ENCODE data around the gene CASP7.

DNA sequence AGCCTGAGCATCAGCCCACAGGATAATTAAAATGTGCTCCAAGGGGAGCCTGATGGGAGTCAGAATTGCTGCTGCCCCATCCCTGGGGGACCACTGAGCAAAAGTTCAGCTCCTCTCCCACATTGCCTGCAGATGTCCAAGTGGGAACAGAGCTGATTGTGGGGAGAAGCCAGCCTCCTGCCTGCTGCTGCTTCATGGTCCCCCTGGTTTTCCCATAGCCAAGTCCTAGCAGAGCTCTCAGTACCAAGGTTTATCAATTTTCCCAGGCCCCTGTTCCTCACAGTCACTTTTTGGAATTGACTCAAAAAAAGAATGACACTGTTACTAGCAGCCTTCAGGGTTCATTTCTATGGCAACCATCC is 25.8 kb upstream of the GPAM start:
- PRO-cap, result no peak

DNA sequence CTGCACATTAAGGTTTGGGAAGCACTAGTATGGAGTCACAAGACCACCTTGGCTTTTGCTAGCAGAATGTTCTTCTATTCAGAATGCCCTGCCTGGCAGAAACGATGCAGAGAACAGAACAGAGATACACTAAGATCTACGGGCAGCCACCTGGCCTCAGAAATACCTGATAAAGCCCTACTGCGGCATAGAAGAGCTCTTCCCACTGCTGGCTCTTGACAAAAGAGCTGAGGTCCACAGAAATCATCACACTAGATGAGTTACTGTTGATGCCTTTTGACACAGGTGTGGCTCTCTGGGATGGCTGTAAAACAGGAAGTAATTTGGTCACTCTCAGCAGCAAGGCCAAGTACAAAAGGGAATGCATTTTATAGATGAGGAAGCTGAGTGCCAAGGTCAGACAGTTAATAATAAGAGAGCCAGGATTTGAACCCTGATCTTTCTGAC is 35.0 kb upstream of the ACSL5 start:
- PRO-cap, result no peak

DNA sequence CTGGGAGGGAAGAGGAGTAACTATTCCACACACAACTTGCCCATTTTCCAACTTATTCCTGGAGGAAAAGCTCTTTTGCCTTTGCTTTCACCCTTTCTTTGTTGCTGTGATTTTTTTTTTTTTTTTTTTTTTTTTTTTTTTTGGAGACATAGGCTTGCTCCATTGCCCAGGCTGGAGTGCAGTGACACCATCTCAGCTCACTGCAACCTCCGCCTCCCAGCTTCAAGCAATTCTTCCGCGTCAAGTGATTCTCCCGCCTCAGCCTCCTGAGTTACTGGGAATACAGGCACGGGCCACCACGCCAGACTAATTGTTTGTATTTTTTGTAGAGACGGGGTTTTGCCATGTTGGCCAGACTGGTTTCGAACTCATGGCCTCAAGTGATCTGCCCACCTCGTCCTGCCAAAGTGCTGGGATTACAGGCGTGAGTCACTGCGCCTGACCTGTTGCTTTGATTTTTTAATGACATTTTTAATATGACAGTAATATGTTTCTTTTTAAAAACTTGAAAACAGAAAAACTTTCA is 192.7 kb upstream of the TCF7L2 start:
- PRO-cap, result no peak

DNA sequence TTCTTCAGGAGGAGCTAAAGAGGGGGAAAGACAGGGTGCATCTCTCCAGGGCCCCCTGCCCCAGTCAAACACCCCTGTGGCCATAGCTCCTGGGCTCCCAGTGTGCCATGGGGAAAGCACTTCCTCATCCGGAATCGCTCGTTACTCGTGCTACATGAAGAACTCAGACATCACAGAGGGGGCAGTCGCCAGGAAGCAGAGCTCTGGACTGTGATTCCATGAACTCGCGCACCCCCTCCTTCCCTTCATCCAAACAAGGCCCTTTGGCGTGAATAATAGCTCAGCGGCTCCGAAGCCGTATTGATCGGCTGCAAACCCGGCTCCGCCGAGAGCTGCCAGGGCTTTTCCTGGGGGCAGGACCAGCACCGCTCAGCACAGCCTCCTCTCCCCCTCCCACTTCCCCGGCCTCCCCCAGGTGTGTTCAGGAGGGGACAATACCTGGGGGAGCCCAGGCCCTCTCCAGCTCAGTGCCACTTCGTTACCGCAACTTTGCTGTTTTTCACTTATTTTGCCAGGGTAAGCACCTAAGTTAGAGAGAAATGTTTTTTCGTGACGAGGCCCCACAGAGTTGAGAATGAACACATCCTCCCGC is 129.0 kb upstream of the TCF7L2 start:
- PRO-cap, result no peak

DNA sequence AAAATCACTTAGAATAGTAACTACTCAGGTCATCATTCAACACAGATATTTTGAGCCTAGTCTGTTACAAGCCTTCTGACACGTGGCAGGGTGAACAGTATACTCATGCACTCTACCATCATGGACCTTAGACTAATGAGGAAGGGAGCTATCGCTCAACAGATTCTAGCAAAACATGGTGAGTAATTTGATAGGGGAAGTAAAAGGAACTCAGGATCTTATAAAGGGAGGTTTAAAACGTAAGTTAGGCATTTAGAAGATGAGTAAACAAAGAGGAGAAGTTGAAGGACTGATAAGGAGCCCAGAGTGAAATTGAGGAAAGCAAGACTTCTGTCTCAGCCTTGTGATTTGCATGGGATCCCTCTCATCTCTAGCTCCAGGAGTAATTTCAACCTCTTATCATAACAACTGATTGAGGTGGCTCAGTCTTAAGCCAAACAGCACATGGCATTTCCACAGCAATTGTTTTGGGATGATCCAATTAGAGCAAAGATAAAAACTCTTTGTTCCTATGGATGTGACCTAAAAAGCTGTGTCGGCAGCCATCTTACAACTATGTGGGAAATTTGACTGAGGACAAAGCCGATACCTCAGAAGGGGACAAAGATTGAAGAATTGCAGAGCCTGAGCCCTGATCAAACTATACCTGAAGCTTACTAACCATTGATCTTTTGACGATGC is 69.0 kb upstream of the TCF7L2 start:
- PRO-cap, result no peak

DNA sequence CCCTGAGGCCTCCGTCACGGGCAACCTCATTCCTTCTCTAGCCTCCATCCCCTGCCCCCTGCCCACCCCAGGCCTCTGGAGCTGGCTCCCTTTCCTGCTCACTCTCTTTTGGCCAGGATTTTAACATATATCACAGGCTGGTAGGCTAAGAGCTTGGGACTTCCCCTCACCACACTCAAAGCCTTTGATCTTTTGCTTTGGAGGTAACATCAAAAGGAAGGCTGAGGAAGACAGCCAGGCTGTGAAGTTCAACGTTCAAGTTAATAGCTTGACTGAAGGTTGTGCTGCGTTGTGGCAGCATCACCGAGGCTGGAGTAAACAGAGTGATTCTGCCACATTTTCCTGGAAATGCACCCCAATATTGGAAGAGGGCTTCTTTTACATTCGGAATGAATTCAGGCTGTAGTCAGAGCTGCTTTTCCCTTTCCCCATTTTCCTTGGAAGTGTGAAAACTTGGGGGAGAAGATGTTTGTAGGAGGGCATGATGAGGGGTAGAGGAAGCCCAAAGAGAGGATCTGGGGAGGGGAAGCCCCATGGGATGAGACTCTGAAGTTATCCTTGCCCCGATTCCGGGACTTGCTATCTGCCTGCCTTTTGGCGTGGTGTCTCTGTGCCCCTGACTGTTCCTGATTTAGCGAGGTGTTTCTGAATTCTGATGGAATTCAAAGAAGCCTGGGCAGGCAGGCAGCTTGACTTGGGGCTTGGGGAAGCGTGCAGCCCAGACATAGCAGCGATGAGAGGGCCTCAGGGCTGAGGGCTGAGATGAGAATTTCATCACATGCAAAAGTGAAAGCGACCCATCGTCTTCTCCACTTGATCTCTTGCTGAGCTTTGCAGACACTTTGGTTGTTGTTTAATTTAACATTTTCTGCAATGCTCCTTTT is 57.5 kb downstream of the TCF7L2 start:
- PRO-cap, result no peak

DNA sequence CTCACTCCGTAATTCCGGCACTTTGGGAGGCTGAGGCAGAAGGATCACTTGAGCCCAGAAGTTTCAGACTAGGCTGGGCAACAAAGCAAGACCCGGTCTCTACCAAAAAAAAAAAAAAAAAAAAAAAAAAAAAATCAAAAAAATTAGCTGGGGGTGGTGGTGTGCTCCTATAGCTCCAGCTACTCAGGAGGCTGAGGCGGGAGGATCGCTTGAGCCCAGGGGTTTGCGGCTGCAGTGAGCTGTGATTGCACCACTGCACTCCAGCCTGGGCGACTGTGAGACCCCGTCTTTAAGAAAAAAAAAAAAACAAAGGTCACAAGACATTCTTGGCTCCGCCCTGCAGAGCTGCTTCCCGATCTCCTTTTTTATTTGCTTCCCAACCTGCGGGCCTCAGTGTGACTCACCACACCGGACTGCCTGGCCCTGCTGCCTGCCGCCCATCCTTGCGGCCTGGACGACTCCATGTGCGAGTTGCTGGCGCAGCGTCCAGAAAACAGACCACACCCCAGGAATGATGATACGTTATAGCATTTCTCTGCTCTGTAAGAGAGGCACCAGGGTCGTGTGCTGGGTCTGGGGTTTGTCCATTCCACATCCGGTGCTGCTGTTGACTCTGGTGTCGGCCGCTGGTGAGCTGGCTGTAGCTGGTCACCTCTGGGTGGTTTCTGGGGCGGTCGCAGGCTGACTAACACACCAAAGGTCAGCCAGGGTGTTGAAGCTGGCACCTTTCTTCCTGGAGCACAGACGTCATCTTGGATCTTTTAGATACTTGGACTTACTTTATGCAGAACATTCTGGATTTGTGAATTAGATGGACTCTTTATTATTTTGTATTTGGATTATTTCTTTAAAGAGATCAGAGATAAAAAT is 123.6 kb downstream of the TCF7L2 start:
- PRO-cap, result no peak

- PRO-cap, result no peak
Measured at GRCh38 chr10:113151510-113152143, 201.6 kb downstream of the TCF7L2 start.

- PRO-cap, result no peak
Measured at GRCh38 chr10:113152201-113152899, 202.3 kb downstream of the TCF7L2 start.

DNA sequence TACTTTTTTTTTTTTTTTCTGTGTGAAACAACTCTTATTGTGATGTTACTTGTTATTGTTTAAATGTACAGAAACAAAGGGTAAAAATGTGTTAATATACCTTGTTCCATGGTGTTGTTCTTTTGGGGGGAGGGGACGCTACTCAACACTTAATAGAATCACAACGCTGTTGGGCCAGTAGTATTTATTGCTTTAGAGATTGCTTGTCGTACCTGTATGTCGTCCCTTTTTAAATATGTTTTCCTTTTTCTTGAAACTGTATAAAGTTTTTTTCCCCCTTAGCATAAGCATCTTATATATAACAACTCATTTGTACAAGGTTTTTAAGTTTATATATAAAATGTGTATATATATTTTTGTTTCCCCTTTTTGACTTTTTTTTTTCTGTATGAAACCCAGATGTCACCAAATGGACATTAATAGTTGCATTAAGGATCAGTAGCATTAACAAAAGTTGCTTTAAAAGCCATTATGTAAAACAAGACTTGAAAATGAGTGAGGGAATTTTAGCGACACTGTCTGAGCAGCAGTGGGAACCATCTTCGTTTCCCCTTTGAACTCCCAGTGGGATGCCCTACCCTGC is 216.5 kb downstream of the TCF7L2 start:
- PRO-cap, result no peak

GRCh38 chr10:113434232-113434805 is 118.5 kb upstream of the HABP2 start:
- PRO-cap, result no peak

DNA sequence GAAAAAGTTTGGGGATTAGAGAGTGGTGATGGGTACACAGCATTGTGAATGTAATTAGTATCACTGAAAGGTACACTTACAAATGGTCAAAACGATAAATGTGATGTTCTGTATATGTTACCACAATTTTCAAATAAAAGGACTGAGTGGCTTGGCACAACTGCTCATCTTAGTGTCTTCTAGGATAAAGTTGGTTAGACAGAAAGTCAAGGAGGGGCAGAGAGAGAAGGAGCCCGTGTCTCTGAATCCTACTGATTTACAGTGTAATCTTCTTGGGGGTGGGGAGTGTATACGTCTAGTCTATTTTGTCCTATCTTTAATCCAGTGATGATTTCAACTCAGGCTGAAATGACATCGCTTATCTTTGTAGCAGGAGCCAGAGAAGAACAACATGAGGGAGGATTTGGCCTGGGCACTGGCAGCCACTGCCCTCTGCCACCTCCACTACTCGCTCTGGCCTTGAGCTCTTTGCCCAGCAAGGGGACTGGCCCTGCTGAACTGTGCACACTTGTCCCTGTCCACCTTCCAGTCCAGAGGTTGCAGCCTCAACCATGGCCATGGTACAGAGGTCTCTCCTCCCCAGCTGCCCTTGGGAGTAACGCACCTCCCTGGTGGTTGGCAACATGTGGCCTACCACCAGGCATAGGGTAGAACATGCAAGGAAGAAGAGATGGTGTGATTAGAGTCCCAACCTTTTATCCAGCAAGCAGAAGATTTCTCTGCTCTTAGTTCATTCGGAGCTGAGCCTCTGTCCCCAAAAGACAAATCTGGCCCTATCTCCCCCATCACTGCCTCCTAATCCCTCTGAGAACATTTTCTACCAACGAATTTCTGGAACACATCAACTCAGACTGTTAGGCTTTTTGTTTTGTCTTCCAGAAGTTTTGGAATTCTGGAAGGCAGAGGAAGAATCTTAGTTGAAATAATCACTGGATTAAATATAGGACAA is 8.3 kb downstream of the HABP2 start:
- PRO-cap, result no peak

GRCh38 chr10:113592871-113593623 is 40.2 kb downstream of the HABP2 start:
- PRO-cap, result no peak

DNA sequence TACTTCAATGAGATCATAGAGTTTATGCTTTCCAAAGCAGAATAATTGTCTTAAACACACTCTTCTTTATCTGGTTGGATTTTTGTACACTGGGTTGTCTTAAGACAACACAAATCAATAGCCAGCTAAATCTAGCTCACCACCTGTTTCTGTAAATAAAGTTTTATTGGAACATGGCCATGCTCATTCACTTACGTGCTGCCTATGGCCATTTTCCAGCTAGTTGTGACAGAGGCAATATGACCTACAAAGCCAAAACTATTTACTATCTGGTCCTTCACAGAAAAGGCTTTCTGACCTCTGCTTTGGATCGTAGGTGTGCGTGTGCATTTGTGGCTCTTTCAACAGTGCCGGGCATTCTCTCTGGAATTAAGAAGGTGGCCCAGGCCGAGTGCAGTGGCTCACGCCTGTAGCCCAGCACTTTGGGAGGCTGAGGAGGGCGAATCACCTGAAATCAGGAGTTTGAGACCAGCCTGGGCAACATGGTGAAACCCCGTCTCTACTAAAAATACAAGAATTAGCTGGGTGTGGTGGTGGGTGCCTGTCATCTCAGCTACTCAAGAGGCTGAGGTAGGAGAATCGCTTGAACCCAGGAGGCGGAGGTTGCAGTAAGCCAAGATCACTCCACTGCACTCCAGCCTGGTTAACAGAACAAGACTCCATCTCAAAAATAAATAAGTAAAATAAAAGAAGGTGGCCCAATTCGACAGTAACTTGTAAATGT is 45.4 kb downstream of the NRAP start:
- PRO-cap, result no peak

GRCh38 chr10:113665887-113666570 is 2.2 kb upstream of the NRAP start:
- PRO-cap, result no peak

GRCh38 chr10:113679475-113680155 is at the start of gene CASP7:
TSS of gene CASP7 (plus strand) at chr10:113679912.
- PRO-cap, result bidirectional peak, plus-strand start at chr10:113679912, minus-strand start at chr10:113679780

- PRO-cap, result bidirectional peak, plus-strand start at chr10:114041501, minus-strand start at chr10:114041275
Measured at GRCh38 chr10:114040986-114041360, 2.7 kb upstream of the ADRB1 start.

GRCh38 chr10:114042773-114043532 is 713 bp upstream of the ADRB1 start:
- PRO-cap, result bidirectional peak, plus-strand start at chr10:114043286, minus-strand start at chr10:114043106

- PRO-cap, result unidirectional peak, plus-strand start at chr10:114068549
Measured at GRCh38 chr10:114068186-114068622, 24.5 kb downstream of the ADRB1 start.

- PRO-cap, result no peak
Measured at GRCh38 chr10:114138446-114139226, 35.4 kb downstream of the CCDC186 start.

All from right cardiac atrium (tissue), 1 donor.